ENCODE measurements around the genes GJD3 and TNS4.

GRCh38 chr17:39772312-39772818 is 34.6 kb downstream of the GRB7 start:
- CAGE, long polyA plus RNA = no peak
- RRBS = no CpG with 5 or more reads among the region's 1 CpG

DNA sequence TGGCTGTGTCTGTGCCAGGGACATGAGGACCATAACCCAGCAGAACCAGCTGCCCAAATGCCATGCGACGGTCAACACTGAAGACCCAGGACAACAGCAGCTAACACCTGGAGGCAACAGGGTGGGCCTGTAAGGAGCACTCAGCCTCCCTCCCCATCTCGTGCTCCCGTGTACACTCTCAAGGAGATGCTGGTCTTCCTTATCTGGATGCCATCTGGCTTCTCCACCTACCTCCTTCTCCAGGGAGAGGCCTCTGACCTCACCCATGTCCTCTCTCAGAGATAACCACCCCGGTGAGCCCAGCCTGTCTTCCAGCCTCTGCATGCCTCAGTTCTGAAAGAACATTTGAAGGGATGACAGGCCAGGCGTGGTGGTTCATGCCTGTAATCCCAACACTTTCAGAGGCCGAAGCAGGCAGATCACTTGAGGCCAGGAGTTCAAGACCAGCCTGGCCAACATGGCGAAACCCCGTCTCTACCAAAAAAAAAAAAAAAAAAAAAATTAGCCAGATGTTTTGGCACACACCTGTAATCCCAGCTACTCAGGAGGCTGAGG is 878 bp upstream of the GSDMB start:
- CAGE, long polyA plus RNA = no peak
- RRBS = no CpG with 5 or more reads among the region's 9 CpGs

DNA sequence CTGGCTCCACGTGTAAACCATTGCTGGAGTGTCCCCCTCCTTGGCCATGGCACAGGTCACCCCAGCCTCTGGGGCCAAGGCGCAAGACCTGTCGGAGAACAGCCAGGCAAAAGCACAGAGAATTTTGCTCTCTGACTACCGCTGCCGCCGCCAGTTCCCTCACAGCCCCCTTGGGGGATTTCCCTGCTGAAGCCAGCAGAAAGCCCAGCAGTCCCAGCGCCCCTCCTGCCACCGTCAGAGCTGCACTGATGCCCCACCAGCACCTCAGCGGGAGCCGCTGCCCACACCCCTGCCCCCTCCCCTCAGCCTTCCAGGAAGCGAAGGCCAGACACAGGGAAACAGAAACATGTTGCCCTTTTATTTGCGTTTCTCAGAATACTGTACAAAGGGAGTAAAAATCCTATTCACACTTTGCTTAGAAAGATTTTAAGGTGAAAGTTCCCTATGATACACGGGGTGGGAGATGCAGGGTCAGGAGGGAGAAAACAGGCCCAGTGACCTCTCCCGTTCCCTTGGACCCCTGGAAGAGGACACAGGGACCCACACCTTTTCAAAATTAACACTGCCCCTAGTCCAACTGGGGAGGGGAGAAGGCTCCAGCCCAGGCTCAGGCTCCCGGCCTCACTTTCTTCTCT is 2.4 kb upstream of the GSDMB start:
- CAGE, long polyA plus RNA = no peak
- RRBS = no CpG with 5 or more reads among the region's 15 CpGs

GRCh38 chr17:39970113-39970564 is 7.3 kb downstream of the GSDMA start:
- CAGE, long polyA plus RNA = no peak
- RRBS = no CpG with 5 or more reads among the region's 3 CpGs

- CAGE, long polyA plus RNA = no peak
- RRBS = no CpG with 5 or more reads among the region's 19 CpGs
Measured at GRCh38 chr17:40011877-40012537, 3.2 kb upstream of the CSF3 start.

GRCh38 chr17:40015049-40015320 is 255 bp upstream of the CSF3 start:
- CAGE, long polyA plus RNA = no peak
- RRBS = no CpG with 5 or more reads among the region's 9 CpGs

DNA sequence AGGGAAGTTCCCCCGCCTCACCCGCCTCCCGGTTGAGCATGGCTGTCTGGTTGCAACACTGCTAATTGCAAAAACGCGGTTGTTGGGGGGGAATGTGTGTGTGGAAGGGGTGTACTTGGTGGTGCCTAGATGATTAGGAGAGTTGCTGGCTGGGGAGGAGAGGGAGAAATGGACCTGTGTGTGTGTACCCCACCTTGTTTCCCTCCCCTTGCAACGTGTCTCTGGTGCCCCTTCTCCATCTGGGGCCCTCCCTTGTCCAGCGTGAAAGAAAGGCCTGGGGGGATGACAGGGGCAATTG is 781 bp downstream of the THRA start:
- CAGE, long polyA plus RNA = no peak
- RRBS = no CpG with 5 or more reads among the region's 7 CpGs

DNA sequence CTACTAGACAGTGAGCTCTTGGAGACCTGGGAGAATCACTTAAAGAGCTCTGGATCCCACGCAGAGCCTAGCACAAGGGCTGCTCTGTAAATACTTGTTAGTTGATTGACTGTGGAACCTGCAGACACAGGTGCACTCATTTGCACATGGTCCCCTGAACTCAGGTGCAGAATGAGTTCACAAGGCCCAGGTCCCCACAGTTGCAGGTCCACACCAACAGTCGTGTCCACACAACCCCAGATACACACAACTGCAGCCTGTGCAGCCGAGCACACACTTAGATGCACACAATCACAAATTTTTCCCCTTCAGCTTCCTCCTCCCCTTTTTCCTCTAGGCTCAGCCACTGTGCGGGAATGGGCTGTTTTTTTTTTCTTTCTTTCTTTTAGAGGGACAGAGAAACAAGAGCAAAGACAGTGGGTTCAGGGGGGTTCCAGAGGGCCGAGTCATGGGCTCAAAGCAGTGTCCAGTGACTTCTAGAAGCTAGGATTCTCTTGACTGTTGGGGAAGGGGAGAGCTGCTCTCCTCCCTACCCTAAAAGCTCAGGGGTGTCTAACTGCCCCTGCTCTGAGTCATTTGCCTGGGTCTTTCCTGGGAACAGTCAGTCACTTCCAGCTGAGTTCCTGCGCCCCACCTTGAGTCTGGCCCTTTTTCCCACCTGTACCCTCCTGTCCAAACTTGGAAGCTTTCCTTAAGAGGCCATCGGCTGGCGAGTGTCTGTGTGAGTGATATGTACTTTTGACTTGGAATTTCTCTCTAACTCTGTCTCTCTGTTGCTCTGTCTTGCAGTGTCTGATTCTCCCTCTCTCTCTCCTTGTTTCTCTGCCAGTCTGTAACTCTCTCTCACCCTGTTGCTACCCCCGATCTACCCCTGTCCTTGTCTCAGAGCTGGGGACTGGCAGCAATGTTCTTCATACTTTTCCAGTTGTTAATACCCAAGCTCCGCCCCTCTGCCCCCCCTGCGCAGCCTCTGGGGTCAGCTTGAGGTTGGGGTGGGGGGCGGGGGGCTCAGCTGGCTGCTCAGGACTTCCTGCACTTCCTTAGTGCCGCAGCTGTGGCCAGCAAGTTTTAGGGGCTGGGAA is 2.3 kb downstream of the THRA start:
- CAGE, long polyA plus RNA = no peak
- RRBS = no CpG with 5 or more reads among the region's 13 CpGs

DNA sequence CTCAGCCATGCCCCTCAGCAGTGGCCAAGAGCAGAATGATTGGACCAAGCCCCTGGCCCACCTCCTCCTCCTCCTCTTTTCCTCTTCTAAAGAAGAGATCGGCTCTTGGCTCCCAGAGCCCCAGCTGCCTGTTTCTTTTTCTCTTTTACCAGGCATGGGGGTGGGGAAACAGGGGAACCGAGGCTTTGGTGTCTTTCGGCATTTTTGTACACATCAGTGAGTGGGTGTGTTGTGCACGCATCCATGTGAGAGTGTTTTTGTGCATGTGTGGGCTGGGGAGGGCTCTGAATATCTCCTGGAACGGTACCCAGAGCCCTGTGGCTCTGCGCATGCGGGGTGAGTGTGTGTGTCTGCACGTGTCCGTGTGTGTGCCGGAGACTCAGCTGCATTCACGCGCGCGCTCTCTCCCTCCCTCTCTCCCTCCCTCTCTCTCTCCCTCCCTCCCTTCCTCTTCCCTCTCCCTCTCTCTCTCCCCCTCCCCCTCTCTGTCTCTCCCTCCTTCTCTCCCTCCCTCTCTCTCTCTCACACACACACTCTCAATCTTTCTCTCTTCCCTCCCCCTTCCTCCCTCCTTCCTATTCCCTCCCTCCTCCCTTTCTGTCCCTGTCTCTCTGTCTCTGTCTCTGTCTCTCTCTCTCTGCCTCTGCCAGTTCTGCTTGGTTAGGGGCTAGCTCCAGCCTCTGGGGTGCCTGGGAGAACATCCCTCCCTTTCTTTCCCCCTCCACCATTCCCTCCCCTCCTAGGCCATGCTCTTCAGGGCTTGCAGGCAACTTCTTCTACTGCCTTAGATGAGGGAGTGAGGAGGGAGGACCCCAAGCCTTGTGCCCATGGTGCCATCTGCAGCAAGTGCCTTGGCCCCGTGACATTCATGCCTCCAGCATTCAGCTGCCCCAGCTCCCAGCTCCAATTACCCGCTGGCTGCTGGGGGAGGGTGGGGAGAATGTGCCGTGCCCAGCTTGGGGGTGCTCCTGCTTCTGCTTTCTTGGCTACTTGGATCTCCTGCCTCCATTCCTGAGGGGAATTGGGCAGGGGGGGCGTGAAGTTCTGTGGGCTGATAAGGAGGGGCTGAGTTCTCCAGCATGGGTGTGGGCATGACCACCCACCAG is 6.3 kb downstream of the THRA start:
- CAGE, long polyA plus RNA = no peak
- RRBS = no CpG with 5 or more reads among the region's 18 CpGs

- CAGE, long polyA plus RNA = no peak
- RRBS = no CpG with 5 or more reads among the region's 23 CpGs
Measured at GRCh38 chr17:40091369-40092341, 8.7 kb downstream of the NR1D1 start.

- CAGE, long polyA plus RNA = no peak
- RRBS = no CpG with 5 or more reads among the region's 8 CpGs
Measured at GRCh38 chr17:40124219-40124843, 2.6 kb downstream of the MSL1 start.

GRCh38 chr17:40355463-40356499 is 8.8 kb downstream of the GJD3 start:
- CAGE, long polyA plus RNA = no peak
- RRBS = 74% methylated on average over 14 of the region's 39 CpGs

DNA sequence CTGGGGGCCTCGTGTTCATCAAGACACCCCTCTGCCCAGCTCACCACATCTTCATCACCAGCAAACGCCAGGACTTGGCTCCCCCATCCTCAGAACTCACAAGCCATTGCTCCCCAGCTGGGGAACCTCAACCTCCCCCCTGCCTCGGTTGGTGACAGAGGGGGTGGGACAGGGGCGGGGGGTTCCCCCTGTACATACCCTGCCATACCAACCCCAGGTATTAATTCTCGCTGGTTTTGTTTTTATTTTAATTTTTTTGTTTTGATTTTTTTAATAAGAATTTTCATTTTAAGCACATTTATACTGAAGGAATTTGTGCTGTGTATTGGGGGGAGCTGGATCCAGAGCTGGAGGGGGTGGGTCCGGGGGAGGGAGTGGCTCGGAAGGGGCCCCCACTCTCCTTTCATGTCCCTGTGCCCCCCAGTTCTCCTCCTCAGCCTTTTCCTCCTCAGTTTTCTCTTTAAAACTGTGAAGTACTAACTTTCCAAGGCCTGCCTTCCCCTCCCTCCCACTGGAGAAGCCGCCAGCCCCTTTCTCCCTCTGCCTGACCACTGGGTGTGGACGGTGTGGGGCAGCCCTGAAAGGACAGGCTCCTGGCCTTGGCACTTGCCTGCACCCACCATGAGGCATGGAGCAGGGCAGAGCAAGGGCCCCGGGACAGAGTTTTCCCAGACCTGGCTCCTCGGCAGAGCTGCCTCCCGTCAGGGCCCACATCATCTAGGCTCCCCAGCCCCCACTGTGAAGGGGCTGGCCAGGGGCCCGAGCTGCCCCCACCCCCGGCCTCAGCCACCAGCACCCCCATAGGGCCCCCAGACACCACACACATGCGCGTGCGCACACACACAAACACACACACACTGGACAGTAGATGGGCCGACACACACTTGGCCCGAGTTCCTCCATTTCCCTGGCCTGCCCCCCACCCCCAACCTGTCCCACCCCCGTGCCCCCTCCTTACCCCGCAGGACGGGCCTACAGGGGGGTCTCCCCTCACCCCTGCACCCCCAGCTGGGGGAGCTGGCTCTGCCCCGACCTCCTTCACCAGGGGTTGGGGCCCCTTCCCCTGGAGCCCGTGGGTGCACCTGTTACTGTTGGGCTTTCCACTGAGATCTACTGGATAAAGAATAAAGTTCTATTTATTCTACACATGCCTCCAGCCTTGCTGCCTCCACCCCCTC is 7.6 kb downstream of the GJD3 start:
- CAGE, long polyA plus RNA = no peak
- RRBS = no CpG with 5 or more reads among the region's 24 CpGs

DNA sequence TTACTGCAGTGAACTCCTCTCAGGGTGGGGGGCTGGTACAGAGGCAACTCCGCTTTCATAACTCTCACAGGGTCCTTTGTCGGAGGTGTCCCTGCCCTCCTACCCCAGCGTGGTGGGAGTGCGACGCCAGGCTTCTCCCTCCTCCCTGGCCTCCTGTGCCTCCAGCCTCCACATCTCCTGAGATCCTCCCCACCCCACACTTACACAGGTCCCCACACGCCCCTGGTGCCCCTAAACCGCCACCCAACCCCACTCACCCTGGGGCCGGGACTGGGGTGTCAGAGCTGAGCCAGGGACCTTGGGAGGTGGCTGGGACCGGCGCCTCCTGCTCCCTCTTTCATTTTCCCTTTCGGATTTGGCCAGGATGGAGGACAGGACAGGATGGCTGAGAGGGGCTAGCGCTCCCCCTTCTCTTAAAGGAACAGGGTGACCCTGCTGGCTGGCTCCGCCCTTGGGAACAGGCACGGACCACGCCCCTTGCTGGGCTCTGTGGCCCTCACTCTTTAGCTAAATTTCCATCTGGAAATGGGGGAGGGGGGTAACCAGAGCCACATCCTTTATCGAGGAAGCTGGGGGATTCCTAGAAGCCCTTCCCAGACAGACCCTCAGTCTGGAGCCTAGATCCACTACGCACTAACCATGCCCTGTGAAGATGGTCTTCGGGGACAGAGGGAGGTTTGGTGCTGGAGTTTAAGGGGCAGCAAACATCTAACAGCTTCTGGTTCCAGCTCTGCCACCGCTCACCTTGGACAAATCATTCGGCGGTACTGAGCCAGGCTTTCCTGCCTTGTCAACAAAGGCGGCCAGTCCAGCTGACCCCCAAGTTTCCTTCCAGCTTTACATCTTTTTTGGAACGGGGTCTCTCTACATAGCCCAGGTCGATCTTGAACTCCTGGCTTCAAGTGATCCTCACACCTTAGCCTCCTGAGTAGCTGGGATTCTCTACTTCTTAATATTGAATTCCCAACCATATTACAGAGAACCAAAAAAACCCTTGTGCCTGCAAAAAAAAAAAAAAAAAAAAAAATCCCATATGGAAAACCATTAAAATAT is at the start of gene GJD3:
GJD3 (minus strand) TSS at position 387 of the 1,053 bp plus-strand sequence.
- CAGE, long polyA plus RNA = no peak
- RRBS = 13% methylated on average over 2 of the region's 24 CpGs

GRCh38 chr17:40453667-40454760 is 10.8 kb downstream of the IGFBP4 start:
- CAGE, long polyA plus RNA = no peak
- RRBS = no CpG with 5 or more reads among the region's 22 CpGs

- CAGE, long polyA plus RNA = no peak
- RRBS = no CpG with 5 or more reads among the region's 8 CpGs
Measured at GRCh38 chr17:40501493-40501946, at the start of gene TNS4. Gene TNS4, minus strand, starts transcription at chr17:40501623.

- CAGE, long polyA plus RNA = no peak
- RRBS = no CpG with 5 or more reads among the region's 15 CpGs
Measured at GRCh38 chr17:40509964-40510860, 8.8 kb upstream of the TNS4 start.

DNA sequence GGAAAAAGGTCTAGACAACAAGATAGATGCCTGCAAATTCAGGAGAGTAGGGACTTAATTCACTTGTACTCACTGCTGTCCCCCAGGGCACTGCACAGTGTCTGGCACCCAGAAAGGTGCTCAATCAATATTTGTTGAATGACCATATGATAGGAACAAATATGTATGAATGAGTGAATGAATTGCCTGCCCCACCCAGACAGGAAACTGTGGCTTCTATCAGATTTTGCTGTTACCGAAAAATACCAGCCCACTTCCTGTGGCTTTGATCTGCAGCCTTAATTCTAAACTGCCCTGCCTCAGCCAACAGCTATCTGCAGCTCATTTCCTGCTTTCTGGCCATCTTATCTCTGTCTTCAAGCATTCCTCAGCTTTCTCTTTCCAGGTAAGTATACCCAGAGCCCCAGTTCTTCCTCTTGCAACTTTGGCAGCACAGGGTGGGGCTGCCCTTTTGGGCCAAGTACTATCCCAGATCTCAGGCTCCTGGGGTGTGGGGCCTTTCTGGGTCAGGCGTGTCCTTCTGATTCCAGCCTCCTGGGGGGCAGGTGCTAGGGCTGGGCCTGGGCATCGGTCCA is 15.3 kb upstream of the TNS4 start:
- CAGE, long polyA plus RNA = no peak
- RRBS = no CpG with 5 or more reads among the region's 3 CpGs

GRCh38 chr17:40526552-40527027 is 25.2 kb upstream of the TNS4 start:
- CAGE, long polyA plus RNA = no peak
- RRBS = no CpG with 5 or more reads among the region's 5 CpGs

- CAGE, long polyA plus RNA = no peak
- RRBS = no CpG with 5 or more reads among the region's 9 CpGs
Measured at GRCh38 chr17:40540412-40540960, 24.8 kb downstream of the CCR7 start.